ENCODE results near the gene WASL.

GRCh38 chr7:121020579-121021420 is 32.3 kb downstream of the CPED1 start:
- PRO-cap = no peak

GRCh38 chr7:121041531-121042301 is 53.2 kb downstream of the CPED1 start:
- PRO-cap = no peak

DNA sequence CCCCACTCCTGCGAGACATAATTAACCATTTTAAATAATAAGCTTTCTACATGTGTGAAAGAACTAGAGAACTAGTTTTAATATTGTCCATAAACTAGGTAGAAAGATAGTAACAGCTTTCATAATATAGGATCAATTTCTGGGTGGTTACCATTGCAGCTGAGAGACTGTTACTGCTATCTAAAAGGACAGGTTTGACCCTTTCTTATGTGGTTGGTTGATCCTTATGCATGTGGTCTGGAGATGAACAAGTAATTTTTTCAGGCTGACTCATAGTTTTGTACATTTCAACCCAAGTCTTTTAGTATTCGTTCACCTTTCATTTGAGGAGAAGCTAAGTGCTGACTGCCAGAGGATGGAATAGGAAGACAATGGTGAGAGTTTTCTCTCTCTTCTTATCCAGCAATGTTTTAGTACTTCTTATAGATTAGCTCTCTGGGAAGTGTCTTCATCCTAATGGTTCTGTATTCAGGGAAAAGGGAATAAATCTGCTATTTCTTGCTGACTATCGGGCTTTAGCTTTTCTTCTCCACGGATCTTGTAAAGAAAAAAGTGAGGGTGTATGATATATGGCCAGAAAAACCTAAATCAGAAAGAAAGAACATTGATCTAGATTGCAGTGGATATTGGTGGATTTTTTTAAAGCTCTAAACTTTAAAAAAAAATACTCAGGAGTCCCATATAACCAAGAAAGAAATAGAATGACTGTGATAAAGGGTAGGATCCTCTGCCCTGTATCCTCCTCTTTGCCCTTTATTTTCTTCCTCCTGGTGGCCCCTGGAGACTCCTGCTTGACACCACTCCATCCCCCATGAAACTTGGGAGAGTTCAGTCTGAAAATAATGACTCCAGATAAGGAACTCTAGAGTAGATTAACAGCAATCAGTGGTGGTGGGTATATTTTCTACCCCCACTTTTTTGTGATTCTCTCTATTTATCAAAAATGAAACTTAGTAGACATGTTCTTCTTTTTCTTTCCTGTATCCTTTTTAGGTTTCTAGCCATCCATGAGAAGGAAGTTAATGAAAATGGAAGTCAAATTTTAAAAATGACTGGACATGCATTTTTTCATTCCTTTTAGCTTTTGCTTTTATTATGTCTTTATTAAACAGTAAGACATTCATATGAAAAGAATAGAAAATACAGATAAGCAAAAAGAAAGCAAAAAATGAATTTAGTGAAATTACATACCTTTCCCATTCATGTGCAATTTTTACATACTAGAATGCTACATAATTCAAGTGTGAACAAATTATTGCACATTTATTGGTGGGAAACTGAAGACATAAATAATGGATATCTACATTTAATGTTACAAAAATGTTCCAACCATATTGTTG is 88.2 kb downstream of the CPED1 start:
- PRO-cap = no peak

GRCh38 chr7:121297808-121298260 is 31.0 kb upstream of the WNT16 start:
- PRO-cap = no peak

DNA sequence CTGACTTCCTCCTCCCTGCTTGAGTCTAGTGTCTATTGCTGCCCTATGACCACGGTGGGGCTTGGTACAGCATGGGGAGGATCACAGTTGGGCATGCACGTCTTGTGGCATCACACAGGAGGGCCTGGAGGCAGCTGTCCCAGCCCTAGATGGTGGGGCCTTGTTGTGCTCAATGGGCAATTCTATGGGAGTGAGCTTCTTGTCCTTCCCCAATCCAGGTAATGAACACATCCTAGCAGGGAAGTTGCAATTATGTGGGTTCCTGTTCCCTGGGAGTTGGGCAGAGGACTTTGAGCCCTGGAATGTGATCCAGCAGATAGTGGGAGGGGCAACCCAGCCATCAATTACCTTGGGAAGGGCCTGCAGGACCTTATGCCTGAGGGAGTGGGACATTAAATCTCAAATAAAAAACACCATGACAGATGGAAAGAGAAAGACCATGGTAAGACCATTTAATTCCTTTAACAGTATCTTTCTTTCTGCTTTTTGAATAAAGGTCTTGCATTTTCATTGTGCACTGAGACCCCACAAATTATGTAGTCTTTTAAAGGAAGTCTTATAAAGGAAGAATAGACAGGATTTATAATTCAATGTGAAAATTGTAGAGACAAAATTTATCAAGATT is 11.0 kb upstream of the FAM3C start:
- PRO-cap = unidirectional peak, minus-strand start at position 223 of the sequence

- PRO-cap = no peak
Measured at GRCh38 chr7:121519915-121520845, 124.1 kb upstream of the FAM3C start.

- PRO-cap = no peak
Measured at GRCh38 chr7:122306540-122307153, 2.1 kb upstream of the FEZF1 start.

GRCh38 chr7:122311720-122312348 is 7.3 kb upstream of the FEZF1 start:
- PRO-cap = no peak

DNA sequence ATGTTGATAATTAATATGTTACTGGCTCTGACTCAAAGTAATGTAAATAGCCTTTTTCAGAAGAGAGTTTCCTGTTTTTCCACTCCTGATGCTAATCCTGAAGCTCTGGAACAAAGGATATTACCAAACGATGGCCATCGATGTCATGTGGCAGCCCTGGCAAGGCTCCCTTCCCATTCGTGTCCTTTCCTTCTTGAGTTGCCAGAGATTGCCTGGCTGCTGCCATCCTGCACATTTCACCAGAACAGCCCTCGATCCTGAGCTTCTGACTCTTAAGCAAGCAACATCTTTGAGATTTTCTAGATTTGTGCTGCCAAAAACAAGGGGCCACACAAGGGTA is 46.0 kb downstream of the RNF133 start:
- PRO-cap = no peak

DNA sequence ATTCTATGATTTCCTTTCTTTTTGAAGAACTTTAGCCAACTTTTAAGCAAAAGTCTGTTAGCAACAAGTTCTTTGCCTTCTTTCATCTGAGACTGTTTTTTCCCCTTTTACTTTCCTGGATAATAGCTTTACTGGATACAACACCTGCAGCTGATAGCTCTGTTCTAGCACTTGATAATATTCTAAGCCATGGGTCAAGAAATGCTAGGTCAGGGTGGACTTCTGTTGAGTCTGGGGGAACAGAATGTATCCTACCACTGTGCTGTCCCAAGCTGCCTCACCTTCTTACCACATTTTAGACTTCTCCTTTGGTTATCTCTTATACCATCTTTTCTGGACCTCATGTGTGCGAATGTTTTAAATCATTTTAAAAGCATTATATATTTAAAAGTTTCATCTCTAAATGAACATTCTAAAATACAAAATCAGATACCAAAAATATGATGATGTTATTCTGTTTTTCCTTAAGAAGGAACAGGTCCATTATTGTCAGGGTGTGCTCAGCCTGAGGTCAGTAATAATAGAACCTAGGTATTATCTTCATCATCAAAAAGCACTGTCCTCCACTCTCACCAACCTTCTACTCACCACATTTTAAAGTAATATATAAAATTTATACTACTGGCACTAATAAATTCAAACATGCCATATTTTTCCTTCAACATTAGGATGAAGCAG is 57.5 kb downstream of the CADPS2 start:
- PRO-cap = no peak

- PRO-cap = no peak
Measured at GRCh38 chr7:123609135-123609830, 7.7 kb downstream of the ASB15 start.

GRCh38 chr7:123657978-123658413 is 2.3 kb downstream of the LMOD2 start:
- PRO-cap = no peak

DNA sequence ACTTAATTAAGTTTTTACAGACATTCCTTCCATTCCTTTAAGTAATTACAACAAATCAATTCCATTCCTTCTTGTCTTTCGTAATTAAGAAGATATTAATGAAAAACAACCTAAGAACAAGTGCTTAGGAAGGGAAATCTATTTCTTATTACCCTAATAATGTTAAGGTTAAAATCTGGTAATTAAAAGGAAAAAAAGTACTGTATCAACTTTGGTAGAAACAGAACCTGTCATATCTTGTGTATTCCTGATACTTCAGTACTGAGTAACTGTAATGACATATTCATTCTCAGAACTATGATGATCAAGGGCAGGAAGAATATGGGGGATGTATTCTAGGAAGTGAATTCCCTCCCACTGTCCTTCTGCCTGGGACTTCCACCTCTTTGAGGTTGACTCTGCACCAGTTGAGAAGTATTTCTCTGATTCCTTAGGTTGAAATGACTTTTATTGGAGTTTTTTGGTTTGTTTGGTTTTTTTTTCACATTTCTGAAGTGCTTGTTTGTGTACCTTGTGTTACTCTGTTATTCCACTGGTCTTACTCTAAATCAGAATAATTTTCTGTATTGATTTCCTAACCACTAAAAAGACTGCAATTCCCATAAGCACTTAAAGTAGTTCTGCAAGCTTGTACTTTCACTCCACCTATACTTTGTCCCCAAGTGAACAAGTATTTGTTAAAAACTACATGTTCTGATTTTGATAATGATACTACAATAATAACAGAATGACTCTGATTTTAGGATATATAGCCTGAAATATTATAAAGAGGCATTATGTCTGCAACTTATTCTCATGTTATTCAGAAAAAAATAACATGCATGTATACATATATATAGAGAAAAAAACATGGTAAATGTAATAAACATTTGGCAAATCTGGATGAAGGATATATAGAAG is 36.9 kb downstream of the WASL start:
- PRO-cap = no peak

- PRO-cap = bidirectional peak, plus-strand start at chr7:123748439, minus-strand start at chr7:123748375; bidirectional peak, plus-strand start at chr7:123748813, minus-strand start at chr7:123748771; bidirectional peak, plus-strand start at chr7:123749207, minus-strand start at chr7:123749001
Measured at GRCh38 chr7:123748285-123749117, at the start of gene WASL. Gene WASL, minus strand, starts transcription at chr7:123749003.

DNA sequence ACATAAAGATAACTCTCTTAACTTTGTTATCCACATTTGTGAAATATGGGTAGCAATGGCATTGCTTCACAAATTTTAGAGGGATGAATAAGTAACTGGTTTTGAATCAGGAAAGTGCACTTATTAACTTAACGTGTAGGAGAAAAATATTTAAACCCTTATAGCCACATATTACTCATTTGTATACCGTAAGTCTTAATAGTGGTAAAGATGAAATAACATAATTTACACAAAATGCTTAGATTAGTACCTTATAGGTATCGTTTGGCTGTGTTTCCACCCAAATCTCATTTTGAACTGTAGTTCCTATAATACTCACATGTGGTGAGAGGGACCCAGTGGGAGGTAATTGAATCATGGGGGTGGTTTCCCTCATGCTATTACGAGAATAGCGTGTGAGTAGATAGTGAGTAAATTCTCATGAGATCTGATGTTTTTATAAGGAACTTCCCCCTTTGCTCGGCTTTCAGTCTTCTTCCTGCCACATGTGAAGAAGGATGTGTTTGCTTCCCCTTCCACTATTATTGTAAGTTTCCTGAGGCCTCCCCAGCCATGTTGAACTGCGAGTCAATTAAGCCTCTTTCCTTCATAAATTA is 426.2 kb upstream of the POT1 start:
- PRO-cap = no peak

GRCh38 chr7:126370318-126370706 is 882.4 kb downstream of the GRM8 start:
- PRO-cap = no peak

DNA sequence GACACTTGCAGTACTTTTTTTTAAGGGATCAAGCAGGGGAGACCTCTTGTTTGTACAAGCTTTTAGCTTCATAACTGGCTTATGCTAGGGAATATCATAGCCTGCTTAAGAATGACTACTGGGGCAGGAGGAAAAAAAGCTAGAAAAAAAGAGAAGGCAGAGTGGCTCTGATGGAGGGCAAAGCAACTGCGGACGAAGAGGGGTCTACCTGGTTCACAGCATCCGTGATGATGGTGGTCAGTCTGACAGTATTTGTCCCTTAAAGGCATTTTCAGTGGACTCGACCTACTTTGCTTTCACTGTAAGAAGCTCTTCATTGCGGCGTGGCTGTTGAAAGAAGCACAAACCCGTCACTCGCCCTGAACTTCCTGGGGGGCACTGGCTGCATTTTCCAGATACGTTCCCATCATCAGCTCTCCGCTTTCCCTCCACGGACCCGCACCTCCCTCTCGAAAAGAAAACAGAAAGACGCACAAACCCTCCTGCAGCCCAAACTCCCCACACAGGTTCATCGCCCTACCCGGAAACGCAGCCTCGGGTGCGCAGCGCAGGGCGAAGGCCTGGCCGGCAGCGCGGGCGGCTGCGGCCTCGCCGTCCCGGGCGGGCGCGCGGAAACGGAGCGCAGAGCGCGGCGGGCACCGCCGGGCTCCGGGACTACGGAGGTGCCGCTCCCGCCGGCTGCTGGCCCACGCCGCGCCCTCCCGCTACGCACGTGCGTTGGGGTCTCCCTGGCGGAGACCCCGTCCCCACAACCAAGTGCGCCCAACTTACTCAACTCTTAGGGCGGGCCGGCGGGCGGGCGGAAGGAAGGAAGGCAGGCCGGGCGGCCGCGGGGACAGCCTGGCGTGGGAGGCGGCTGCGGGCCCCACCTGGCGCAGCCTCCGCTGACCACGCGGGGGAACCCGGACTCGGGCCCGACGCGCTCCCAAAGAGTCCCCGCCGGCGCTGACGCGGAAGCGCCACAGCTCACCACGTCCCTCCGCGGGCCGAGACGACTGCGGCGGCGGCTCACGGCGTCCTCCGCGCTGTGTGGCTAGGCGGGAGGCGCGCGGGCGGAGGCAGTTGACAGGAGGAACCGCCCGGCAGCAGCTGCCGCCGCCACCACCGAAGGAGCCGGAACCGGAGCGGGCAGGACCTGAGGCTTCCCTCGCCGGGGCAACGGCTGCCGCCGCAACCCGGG is 829 bp downstream of the ZNF800 start:
- PRO-cap = bidirectional peak, plus-strand start at position 523 of the sequence, minus-strand start at position 504 of the sequence; bidirectional peak, plus-strand start at position 1,061 of the sequence, minus-strand start at position 947 of the sequence

- PRO-cap = unidirectional peak, minus-strand start at chr7:127588903; unidirectional peak, minus-strand start at chr7:127588941; unidirectional peak, minus-strand start at chr7:127588999; unidirectional peak, minus-strand start at chr7:127589032
Measured at GRCh38 chr7:127588591-127589486, 628 bp downstream of the ARF5 start.

- PRO-cap = no peak
Measured at GRCh38 chr7:127917662-127918456, 113.4 kb downstream of the LRRC4 start.

DNA sequence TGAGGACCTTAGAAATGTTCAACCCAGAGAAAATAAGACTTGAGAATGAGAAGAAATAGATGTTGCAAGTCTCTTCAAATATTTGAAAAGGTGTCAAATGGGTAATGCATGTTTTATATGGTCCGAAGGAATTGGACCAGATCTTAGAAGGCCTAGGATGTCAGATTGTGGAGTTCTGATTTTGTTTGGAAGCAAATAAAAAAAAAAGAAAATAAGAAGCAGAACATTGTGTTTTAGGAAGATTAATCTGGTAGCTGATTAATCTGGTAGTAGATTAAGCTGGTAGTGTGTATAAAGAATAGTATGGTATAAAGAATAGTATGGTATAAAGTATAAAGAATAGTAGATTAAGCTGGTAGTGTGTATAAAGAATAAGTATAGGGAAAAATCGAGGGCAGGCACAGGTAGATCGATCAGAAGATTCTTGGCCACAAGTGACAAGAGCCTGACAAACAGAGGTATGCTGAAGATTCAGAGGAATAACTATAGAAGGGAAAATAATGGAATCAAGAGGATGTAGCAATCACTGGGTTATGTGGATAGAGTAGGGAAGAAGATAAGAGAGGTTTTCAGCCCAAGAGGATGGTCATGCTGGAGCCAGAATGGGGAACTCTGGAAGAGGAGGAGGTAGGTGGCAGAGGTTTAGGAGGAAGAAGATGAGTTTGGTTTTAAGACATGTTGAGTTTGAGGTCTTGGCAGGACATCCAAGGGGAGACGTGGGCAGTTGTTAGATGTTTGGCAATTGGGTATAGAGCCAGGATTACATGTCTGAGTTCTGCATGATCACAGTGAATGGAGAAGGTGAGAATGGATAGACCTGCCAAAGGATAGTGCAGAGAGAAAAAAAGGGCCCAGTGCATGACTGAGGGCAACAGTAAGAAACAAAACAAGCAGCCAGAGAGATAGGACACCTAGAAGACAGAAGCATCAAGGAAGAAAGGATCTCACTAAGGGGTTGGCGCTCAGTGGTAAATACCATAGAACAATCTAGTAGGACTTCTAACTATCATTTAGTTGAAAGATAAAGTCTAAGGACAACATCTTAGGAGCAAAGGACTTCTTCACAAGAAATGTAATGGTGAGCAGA is 53.6 kb downstream of the LRRC4 start:
- PRO-cap = no peak